ENCODE measurements around a stretch of chr18.

GRCh38 chr18:76679810-76680647, 142.3 kb upstream of the ZNF236 start:
- PRO-cap, 7 experiments = no peak in any of the 7 experiments

GRCh38 chr18:76709674-76710342, 112.5 kb upstream of the ZNF236 start:
- PRO-cap, 7 experiments = no peak in any of the 7 experiments

DNA sequence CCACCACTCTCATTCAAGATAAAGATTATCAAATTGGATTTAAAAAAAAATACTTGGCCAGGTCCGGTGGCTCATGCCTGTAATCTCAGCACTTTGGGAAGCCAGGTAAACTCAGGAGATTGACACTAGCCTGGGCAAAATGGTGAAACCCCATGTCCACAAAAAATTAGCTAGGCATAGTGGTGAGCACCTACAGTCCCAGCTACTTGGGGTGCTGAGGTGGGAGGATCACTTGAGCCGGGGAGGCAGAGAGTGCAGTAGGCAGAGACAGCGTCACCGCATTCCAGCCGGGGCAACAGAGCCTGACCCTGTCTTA, 2.2 kb upstream of the ZNF236 start:
- PRO-cap, 7 experiments = no peak in any of the 7 experiments

- PRO-cap, 7 experiments = no peak in any of the 7 experiments
Observed at GRCh38 chr18:76953478-76953908, 131.1 kb downstream of the ZNF236 start.

GRCh38 chr18:77043901-77044759, 88.5 kb downstream of the MBP start:
- PRO-cap, 7 experiments = no peak in any of the 7 experiments

GRCh38 chr18:77055306-77056262, 77.0 kb downstream of the MBP start:
- PRO-cap, 7 experiments = peak in 2 of 7 experiments; most common plus-strand start chr18:77055755 (in 2)

- PRO-cap, 7 experiments = no peak in any of the 7 experiments
Observed at GRCh38 chr18:77058497-77058889, 74.1 kb downstream of the MBP start.

DNA sequence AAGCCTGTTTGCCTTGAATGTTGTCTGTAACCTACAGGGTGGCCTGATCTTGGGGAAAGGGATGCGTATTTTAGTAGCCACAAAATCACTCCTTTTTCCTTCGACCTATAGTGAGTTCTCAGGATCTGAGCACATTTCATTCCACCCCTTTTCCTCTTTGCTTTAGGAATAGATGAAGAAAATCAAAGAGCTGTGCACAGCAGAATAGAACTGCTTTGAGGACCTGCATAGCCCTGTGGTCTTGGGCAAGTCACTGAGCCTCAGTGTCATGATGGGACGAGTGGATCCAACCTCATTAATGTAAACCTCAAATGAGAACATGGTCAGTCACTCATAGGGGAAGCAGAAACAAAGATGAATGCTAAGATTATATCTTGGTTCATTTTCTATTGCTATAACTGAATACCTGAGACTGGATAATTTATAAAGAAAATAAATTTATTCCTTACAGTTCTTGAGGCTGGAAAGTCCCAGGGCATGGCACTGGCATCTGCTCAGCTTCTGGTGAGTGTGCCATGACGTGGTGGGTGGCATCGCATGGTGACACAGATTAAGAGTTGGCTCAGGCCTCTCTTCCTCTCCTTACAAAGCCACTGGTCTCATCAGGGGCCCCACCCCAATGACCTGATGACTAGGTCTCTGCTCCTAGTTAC, 67.7 kb downstream of the MBP start:
- PRO-cap, 7 experiments = no peak in any of the 7 experiments

DNA sequence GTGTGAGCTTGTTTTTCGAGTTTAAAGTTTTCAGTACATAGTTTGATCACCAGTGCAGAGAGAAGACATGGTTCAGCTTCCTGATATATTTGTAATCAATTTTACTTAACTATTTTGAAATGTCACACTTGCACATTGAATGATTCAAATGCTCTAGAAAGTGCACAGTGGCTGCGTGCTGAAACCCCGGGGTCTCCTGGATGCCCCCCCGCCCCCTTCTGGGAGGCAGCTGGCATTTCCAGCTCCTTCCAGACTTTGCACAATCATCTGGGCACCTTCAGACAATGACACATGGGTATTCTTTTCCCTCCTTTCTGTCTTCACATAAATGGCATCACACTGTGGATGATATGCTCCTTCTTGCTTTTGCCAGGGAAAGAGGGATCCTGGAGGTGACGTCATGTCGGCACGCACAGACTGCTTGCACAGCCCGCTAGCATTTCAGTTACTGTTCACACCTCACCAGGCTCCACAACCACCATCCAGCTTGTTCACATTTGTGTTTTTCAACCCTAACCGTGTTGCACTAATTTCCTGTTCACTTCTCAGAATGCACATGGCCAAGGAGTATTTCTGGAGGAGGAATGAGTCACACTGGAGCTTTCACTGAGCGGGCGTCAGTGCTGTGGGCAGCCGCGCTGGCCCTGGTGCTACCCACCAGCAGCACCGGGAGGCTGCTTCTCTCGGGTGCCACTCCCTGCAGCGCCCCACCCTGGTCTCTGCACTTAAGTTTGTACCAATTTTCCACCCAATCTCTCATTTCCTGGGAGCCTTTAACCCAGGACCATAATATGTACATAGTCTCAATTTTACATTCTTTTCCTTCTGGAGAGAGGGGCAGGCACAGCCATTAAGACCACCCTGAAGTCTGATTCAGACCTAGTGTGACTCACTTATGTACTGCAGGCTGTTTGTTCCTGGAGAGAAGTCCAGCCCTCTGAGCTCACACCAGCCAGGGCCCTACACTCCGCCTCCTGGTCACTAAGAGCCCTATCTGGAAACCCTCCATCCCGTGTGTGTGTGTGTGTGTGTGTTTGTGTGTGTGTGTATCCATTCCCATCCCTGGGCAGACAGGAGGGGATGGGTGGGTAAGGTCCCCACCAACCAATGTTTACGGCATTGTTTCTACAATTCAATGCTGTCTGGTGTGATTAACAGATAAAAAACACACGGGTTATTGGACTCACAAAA, 65.2 kb downstream of the MBP start:
- PRO-cap, 7 experiments = peak in 1 of 7 experiments; most common minus-strand start position 886 of the sequence (in 1)

- PRO-cap, 7 experiments = peak in 2 of 7 experiments; most common plus-strand start chr18:77101954 (in 1); most common minus-strand start chr18:77101865 (in 1)
Observed at GRCh38 chr18:77101163-77102573, 30.9 kb downstream of the MBP start.

GRCh38 chr18:77111861-77112846, 20.4 kb downstream of the MBP start:
- PRO-cap, 7 experiments = peak in 1 of 7 experiments; most common plus-strand start chr18:77112219 (in 1); most common minus-strand start chr18:77112170 (in 1)

DNA sequence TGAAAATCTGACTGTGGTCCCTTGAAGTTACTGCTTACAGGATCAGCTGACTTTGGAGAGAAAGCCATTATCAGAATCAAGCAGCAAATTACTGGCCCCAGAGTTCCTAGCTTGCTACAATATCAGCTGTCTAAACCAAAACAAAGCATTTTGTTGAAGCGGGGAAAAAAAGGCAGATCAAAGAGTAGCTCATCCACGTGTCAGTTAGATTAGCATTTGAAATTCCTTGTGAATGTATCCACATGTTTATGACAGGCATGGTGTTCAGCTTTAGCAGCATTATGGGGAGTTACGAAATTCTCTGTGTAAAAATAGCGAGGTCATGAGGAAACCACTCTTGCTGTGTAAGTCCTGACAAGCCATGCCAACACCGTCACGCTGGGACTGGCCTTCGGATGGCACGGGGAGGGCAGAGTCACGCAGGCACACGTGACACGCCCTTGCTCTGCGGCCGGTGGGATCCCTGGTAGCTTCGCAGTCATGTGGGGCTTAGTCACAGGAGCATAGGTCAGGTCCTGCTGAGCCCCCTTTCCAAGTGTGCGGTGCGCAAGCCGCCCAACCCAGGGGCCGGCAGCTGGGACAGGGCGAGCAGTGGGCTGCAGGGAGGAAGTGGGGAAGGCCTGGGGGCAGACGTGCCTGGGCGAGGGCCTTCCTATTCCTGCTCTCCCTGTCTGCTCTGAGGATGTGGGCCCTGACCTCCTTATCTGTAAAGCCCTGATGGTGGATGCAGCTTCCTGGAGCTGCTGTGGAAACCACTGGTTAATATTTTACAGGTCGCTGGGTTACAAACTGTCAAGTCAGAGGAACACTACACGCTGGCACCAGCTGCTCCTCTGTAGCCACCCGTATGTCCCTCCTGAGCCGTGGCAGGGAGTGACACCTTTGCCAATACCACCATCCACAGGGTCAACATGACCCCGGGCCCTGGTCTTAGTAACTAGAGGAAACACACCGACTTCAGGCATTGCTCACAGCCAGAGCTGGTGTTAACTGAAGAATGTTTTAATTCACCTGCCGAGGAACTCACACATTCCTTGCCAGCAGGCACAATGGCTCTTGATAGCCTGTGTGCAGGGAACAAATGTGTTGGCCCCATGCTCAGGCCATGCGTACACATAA, 18.0 kb downstream of the MBP start:
- PRO-cap, 7 experiments = no peak in any of the 7 experiments

GRCh38 chr18:77115392-77115804, 17.2 kb downstream of the MBP start:
- PRO-cap, 7 experiments = no peak in any of the 7 experiments

DNA sequence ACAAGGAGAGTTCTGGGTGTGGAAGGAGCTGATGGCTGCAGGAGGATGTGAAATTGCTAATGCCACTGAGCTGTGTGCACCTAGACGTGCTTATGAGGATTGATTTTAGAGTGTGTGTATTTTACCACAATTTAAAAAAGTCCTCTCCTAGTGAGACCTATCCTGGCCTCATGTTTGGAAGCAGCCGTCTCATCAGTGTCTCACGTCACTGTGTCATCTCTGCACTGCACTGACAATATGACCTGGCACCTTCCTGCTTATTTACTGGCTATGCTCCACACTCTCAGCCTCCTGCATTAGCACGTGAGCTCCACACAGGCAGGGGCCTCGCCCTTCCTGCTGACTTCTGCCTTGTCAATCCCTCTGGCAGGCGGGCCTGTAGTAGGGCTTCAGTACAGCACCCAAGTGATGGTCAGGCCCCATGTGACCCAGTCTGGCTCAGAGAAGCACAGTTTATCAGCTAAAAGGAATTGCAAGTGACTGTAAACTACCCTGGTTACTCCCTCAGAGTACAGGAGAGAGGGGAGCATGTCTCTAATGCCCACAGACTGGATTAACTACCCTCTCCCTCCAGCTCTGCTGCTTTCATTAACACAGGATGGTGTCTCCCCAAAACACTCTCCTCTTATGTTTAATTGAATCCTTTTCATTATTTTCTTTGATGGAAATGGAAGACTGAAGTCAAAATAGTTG, 8.2 kb upstream of the MBP start:
- PRO-cap, 7 experiments = peak in 4 of 7 experiments; most common plus-strand start position 354 of the sequence (in 2); most common minus-strand start position 94 of the sequence (in 2)

DNA sequence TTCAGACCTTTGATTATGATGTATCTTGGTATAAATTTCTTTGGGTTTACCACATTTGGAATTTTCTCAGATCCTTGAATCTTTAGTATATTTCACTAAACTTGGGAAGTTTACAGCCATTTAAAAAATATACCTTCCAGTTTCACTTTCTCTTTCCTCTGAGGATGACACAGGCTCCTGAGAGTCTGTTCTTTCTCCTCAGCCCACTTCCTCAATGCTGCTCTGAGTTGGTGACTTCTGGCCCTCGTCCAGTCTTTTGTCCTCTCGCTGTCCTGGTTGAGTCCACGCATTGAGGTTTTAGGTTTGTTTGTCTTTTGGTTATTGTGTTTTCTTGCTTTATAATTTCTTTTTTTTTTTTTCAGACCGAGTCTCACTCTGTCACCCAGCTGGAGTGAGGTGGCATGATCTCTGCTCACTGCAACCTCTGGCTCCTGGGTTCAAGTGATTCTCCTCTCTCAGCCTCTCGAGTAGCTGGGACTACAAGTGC, 40.7 kb upstream of the GALR1 start:
- PRO-cap, 7 experiments = no peak in any of the 7 experiments

DNA sequence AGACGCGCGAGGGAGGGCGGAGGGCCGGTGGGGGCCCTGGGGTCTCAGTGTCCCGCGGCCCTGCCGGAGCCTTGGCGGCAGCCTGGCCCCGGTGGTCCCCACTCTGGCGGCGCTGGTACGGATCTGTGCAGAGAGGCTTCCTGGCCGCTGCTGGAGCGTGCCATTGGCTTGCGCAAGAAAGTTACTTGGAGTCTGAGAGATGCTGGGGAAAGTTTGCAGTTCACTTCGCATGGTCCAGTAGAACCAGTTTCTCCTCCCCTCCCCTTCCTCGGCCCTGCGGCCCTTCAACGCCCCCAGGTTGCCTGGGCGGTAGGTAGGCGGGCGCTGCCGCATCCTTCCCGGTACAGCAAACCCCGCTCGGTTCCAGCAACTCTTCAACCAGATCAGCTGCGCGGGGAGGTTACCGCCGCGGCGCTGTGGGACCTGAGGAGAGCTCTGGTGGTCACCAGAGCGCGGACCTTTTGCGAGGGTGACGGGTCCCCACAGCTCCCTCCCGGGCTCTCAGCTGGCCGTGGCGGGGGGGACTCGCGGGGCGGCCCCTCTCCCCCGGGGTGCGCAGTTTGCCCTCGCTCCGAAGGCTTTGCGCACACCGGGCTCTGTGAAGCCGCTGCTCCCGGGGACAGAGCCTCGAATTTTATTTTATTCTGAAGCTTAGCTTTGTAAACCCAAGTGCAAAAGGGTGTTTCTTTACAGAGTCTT, 1.7 kb downstream of the GALR1 start:
- PRO-cap, 7 experiments = no peak in any of the 7 experiments

DNA sequence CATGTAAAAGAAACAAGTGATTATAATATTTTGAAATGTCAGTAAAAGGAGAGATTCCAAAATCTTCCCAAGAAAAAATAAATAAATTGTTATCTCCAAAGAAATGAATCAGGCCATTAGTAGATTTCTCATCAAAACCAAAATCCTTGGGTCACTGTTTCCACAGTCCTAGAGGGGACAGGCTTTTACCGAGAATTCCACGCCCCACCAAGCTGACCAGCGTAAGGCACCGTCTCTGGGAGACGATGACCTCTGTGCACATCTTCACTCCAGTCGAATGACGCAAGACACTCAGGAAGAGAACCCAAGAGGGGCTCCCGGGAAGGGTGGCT, 573.0 kb upstream of the SALL3 start:
- PRO-cap, 7 experiments = peak in 2 of 7 experiments; most common plus-strand start position 189 of the sequence (in 2)

GRCh38 chr18:78495862-78496242, 483.8 kb upstream of the SALL3 start:
- PRO-cap, 7 experiments = no peak in any of the 7 experiments

- PRO-cap, 7 experiments = no peak in any of the 7 experiments
Observed at GRCh38 chr18:78980431-78981595, 1.2 kb downstream of the SALL3 start.

DNA sequence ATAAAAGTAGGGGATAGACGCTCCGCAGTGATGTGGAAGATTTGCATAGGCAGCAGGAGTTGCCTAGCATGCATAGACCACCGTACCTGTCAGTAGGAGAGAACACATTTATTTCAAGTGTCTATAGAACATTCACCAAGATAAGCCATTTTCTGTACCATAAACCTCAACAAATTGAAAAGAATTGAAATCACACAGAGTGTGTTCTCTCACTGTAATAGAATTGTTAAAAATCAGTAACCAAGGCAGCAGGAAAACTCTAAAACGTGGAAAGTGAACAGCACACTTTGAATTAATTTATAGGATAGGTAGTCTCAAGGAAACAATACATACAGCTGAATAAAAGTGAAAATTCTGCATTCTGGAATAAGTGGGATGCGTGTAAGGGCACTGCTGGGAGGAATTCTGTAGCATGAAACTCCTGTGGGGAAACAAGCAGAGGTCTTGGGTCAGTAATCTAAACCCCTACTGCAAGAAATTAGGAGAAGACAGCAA, 78.1 kb downstream of the ATP9B start:
- PRO-cap, 7 experiments = no peak in any of the 7 experiments

Measured in T-cell (primary cell).